ENCODE results near the genes SNX33 and ETFA.

GRCh38 chr15:75647621-75648144 is at the start of gene SNX33:
SNX33 (plus strand) TSS chr15:75647912.
- PRO-cap: bidirectional peak, plus-strand start at chr15:75647945, minus-strand start at chr15:75647665

DNA sequence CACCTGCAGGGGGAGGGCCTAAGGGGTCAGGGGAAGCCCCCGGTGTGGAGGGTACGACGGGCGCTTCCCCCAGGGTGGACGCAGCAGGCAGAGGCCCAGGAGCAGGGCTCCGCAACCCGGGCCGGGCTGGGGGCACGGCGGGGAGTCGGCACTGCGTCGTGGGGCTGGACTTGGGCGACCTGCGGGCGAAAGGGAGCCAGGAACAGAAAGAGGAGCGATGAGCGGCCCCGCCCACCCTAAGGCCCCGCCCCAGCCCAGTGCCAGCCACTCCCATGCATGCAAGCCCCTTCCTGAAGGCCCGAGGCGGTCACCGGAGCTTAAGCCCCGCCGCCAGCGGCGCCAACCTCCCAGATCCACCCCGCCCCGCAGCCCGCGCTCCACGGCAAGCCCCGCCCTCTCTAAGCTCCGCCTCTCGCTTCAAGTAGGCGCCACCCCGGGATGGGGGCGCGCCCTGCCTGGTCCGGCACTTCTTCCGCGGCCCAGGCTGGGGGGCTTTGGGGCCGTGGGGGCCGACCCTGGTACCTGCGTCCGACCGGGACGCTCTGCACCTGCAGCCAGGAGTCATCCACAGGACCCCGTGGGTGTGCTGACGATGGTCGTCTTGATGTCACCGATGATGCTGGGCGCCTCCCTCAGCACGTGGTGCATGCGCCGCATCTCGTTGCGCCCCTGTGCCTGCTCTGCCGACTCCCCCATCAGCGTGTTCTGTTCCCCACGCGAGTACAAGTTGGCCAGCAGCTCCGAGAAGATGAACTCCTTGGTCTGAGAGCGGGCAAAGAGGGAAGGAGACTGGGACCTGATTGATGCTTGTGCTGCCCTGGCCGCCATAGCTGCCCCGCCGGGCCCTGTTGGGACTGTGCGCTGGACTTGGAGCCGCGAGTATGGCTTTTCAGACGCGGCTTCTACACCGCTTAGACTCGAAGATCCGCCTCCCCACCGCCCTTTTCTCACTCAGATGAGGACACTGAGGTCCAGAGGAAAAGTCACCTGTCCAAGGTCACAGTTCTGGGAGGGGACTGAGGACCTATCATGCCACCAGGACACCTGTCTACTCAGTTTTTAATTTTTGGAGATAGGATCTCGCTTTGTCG is 14.9 kb downstream of the ODF3L1 start:
- PRO-cap: bidirectional peak, plus-strand start at position 466 of the sequence, minus-strand start at position 181 of the sequence; unidirectional peak, minus-strand start at position 832 of the sequence

- PRO-cap: bidirectional peak, plus-strand start at chr15:75758610, minus-strand start at chr15:75758479
These were observed 34.5 kb downstream of the ODF3L1 start for GRCh38 chr15:75758239-75758930.

GRCh38 chr15:75938636-75939305 is 35.1 kb downstream of the FBXO22 start:
- PRO-cap: no peak

DNA sequence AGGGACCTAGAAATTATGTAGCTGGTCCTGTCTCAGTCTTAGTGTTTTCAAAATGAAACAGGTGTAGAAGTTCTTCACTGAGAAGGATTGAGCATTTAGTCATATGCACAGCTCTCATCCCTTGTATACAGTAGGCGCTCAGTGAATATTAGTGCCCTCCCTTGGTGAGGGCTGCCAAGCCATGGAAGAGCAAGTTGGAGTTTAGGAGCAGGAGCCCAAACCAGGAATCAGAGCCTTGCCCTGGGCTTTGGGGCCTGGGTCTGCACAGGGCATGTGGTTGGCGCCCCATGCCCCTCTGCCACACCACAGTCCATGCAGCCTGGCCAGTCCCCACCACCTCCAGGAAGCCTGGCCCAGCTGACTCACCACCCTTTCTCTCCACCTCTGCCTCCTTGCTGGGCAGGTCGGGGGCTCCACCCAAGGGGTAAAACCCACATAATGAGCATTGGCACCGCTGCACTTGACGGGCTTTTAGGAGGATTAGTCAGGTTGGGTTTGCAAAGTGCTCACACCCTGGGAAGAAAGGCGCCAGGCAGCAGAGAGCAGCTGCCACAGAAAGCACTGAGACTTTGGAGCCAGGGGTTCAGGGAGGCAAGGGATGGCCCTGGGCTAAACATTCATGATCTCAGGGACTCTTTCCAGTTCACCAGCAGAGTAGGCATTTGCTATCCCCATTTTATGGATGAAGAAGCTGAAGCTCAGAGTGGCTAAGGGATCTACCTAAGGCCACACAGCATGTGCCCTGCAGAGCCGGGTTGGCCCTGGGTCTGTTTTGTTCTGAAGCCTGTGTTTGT is 113.6 kb downstream of the ETFA start:
- PRO-cap: no peak

- PRO-cap: no peak
These were observed 10.8 kb downstream of the ETFA start for GRCh38 chr15:76300270-76301025.

DNA sequence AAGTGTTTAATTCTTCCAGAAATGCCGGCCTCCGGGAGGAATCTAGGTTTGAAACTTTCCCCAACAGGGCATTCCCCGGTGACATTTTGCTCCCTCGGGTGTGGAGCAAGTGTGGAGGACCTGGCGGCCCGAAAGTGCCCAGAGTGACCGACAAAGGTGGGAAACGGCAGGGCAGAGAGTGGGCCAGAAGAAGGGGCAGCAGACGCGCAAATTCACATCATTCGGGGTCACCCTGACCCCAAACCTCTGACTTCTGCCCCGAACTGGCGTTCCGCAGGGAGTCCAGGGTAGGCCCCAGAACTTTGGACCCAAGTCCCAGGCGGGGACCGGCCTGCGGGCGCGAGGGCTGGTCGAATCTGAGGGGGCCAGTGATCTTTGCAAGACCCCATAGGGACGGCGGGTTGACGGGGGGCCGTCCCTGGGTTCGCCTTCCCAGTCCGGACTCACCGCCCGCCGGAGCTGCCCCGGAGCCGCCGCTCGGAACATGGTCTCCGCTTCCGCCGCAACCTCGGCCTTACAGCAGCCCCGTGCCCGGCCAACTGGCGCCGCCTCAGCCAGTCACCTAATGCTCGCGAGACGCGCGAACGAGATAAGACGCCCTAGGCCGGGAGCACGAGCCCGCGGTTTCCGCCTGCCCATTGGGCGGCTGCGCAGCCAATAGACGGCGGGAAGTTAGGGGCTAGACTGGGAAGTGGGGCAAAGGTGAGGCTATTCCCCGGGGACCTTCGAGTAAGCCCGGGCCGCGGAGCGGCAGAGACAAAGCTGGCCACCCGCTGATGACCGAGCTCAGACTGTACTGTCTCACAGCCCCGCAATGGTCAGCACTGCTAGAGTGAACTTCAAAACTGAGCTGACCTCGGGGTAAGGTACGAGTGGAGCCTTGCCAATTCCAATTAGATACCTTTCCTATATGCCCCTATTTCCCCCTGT is at the start of gene ETFA:
TSS of gene ETFA (minus strand) at position 567 of the 930 bp plus-strand sequence.
- PRO-cap: bidirectional peak, plus-strand start at position 728 of the sequence, minus-strand start at position 516 of the sequence; bidirectional peak, plus-strand start at position 789 of the sequence, minus-strand start at position 795 of the sequence

- PRO-cap: no peak
These were observed 1.5 kb upstream of the ETFA start for GRCh38 chr15:76312763-76313210.

GRCh38 chr15:76337573-76338630 is 1.3 kb downstream of the ISL2 start:
- PRO-cap: no peak

GRCh38 chr15:76340203-76341091 is 3.9 kb downstream of the ISL2 start:
- PRO-cap: no peak

DNA sequence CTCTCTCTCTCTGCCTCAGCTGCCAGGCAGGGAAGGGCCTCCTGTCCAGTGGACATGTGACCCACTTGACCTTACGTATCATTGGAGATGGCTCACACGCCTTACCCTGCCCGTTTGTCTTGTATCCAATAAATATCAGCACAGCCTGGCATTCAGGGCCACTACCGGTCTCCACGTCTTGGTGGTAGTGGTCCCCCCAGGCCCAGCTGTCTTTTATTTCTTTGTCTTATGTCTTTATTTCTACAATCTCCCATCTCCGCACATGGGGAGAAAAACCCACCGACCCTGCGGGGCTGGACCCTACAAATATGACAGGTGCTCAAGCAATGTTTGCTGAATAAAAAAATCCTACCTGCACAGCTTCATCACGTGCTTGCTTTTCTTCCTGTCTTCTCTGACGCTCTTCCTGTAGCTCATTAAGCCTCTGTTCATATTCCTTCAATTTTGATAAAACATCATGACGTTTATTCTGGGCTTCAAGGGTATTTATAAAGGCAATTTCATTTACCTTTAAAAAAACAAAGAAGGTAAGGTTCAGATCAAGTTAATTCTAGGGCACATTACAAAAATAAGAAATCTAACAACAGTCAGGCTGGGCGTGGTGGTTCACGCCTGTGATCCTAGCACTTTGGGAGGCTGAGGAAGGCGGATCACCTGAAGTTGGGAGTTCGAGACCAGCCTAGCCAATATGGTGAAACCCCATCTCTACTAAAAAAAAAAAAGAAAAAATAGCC is 172.1 kb downstream of the SCAPER start:
- PRO-cap: no peak

GRCh38 chr15:76998678-76999169 is 3.8 kb downstream of the PSTPIP1 start:
- PRO-cap: no peak

- PRO-cap: no peak
These were observed 12.8 kb upstream of the TSPAN3 start for GRCh38 chr15:77083572-77084190.

DNA sequence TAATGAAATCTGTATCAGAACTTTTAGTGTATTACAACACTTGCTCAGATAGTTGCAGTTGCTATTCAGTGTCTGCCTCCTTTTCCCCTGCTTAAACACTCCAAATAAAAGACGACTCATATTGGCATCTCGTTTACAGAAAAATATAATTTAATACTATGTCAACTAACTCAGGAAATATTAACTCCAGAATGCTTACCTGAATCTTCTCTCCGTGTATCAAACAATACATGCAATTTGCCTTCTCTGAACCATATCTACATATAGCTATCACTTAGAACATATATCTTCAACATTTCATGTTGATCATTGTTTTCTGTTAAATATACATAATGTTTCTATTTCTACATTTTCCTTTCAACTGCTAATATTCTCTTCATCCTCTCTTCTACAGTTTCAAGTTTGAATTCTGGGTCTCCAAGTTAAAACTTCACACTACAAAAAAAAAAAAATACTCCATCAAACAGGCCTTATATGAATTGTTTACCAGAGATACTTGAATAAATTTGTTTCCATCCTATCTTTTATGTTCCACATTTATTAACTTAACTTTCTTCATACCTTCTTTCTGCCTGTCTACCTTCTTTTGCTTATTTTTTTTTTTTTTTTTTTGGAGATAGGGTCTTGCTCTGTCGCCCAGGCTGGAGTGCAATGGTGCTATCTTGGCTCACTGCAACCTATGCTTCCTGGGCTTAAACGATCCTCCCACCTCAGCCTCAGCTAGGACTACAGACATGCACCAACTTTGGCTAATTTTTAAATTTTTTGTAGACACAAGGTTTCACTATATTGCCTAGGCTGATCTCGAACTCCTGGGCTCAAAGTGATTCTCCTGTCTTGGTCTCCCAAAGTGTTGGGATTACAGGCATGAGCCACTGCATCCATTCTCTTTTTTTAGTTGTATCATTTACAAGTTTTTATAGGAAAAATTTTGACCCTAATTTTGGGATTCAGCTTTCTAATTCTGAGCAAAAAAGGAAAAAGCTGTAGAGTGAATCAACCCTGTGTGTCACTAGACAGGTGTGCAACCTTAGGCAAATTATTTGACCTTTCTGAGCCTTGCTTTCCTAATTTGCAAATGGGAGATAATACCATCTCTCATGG is 31.2 kb downstream of the PEAK1 start:
- PRO-cap: no peak

GRCh38 chr15:77486919-77487554 is 66.3 kb downstream of the HMG20A start:
- PRO-cap: no peak

DNA sequence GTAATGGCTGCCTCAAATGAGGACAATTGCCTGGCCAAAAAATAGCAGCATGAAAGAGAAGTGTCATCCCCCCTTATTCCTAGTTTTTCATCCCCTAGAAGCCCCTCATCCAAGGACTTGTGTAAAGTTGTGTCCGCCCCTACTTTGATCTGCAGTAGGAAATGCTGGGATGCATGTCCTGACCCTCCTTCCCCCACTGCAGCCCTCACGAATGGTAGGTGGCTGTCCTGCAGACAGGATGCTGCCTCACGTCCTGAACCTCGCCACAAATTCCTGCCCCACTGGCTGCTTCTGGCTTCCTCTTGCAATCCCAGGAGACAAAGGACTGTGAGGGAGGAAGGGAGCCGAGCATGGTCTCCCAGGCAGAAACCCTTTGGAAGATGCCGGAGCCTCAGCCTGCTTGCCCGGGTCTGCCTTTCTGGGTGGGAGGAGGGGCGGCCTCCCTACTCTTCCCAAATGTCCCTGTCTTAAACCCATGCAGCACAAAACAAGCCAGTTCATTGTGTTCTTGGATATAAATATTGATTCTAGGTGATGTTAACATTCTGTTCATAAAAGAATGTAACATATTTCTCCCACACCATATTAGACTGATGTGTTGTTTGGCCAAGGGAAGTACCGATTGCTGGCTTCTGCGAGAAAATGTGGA is 75.1 kb downstream of the HMG20A start:
- PRO-cap: no peak

- PRO-cap: unidirectional peak, plus-strand start at chr15:77548471
These were observed 84.4 kb downstream of the LINGO1 start for GRCh38 chr15:77548410-77548698.

DNA sequence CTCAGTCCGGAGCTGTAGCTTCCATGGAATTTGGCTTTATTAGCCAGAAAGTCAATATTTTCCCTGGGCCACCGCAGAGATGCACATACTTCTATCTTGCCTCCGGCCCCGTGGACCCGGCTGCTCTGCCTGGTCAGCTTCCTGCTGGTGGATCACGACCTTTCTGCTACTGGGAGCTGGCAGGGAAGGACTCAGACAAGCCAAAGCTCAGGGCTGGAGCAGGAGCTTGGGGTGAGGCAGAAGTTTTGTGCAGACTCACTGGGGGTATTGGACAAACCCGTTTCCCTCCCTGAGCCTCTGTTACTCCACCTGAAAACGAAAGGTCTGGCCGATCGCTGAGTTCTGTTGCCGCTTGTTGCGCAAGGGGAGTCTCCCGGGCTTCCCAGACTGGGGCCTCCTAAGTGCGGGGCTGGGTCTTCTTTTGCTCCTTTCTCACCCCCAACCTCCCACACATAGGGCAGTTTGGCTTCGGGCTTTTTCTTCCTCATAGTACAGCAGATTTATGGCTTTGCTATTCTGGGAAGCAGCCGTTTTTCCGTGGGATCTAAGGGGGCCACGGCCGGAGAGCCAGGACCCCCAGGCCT is 63.4 kb downstream of the LINGO1 start:
- PRO-cap: unidirectional peak, minus-strand start at position 127 of the sequence

- PRO-cap: bidirectional peak, plus-strand start at chr15:77633750, minus-strand start at chr15:77633519
These were observed 798 bp upstream of the LINGO1 start for GRCh38 chr15:77633449-77633971.

GRCh38 chr15:78006396-78007313 is 70.9 kb downstream of the TBC1D2B start:
- PRO-cap: no peak

Measured in neural crest cell (in vitro differentiated cells).